H7 (cell line): Measurements from ENCODE around the genes INSR, TEX45, TIMM44 and MYO1F.

- RAMPAGE, long total RNA, result no peak
These were observed 338 bp downstream of the ZNF557 start for GRCh38 chr19:7069809-7070272.

DNA sequence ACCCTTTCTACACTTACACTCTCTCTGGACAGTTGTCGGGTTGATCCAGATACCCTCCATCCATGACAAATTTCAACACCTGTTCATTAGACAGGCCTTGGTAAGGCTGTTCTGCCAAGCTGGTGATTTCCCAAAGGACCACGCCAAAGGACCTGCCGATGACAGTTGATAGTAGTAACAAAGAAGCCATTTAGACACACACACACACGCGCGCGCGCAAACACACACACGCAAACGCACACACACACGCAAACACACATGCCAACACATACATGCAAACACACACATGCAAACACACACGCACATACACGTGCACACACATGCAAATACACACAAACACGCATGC is 49.9 kb downstream of the ZNF557 start:
- RAMPAGE, long total RNA, result no peak

DNA sequence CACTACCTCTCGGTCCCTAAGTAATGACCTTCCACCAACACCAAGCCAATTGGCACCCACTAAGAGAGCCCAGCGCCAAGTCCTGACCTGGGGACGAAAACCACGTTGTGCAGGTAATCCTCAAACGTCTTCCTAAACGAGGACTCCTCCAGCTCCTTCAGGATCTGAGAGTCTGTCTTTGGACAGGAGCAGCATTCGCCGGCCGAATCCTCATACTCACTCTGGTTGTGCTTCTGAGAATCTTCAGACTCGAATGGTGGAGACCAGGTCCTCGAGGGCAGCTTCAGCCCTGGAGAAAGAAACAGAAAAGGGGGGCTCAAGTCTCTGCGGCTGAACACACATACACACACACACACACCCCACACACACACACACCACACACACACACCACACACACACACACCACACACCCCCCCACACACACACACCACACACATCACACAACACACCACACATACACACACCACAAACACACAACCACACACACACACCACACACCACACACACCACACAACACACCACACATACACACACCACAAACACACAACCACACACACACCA is 83.2 kb downstream of the ZNF557 start:
- RAMPAGE, long total RNA, result no peak

DNA sequence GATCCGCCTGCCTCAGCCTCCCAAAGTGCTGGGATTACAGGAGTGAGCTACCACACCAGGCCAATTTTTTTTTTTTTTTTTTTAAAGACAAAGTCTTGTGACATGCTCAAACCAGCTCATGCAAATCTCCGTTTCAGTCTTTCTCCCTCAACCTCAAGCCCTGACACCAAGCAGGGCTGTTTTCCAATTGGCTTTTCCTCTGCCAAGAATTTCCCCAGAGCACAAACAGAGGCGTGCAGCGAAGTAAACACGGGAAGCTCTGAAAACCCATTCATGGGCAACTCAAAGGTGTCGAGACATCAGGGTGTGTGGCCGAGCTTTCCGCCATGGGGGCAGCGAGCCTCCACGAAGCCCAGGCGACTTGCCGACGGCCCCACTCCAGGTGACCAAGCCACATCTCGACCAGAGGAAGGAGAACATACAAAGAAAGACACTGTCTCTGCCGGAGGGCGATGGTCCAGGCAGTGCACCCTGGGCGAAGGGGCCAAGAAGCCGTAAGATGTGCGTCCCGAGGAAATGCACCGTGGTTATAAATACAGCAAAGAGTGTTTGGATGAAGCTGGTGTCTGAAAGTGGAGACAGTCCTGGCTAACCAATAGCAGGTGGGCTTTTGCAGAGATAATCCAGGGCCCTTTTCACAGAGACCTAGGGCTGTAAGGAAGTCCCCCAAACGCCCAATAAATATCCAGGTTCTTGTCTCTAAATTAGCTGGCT is 69.9 kb downstream of the INSR start:
- RAMPAGE, long total RNA, result no peak

DNA sequence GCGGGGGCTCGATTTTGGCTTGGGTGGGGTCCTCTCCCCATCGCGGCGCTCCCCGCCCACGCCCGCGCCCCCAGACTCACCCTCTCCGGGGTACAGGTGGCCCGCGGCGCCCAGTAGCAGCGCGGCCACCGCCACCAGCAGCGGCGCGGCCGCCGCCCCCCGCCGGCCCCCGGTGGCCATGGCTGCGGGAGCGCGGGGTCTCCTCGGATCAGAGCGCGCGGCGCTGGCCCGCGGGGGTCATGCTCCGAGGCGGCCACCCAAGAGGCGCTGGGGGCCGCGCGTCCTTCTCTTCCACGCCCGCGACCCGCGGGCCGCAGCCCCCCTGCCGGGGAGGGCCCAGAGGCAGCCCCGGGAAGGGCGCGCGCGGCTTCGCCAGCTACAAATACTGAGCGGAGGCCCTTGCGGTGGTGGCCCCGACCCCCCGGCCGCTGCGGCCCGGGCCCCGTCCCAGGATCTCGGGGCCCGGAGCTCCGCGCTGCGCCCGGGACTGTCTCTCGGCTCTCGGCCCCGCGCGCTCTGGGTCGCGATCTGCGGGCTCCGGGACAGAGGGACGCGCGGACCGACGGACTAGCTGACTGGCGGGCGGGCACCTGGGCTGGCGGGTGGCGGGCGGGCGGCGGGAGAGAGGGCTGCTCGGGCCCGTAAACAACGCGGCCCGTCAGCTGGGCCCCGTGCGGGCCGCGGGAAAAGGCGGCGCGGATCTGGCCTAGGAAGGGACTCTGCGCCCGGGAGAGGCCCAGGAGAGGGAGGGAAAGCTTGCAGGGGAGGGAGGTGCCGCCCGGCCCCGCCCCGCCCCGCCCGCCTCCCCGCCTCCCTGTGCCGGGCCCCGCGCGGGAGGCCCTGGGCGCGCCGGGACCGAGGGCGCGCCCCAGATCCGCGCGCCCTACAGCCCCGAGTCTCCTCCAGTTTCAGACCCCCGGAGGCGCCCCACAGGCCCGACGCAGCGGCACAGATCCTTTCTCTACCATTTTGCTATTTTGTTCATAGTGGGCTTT is at the start of gene INSR:
Gene INSR (minus strand): TSS at position 703 of the 995 bp plus-strand sequence.
- RAMPAGE, long total RNA, result no peak

DNA sequence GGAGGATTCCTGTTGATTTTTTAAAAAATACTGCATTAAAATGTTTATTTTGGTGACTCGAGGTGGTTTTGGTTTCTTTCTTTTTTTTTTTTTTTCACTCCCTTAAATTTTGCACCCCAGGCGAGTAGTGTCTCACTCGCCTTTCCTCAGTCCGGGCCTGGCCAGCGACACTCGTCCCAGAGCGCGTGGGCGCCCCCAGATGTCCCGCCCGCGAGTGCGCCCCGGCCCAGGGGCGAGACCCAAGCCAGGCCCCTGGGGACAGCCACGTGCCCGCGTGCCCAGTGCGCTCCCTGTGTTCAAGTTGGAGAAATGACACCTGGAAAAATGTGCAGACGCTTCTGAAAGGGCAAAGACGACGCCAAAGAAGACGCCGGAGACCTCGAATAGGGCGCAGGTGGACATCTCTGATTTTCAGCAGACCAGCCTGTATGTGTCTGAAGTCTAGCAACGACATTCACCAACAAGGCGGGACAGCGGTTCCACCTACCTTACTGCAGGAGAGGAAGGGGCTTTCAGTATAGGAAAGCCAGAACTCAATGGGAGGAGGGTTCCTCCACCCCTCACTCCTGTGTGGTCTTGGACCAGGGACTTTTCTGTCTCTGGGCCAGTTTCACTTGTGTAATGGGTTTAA is 608 bp upstream of the INSR start:
- RAMPAGE, long total RNA, result no peak

GRCh38 chr19:7497352-7497719 is at the start of gene TEX45:
TSS of gene TEX45 (plus strand) at chr19:7497548.
- RAMPAGE, long total RNA, result no peak

DNA sequence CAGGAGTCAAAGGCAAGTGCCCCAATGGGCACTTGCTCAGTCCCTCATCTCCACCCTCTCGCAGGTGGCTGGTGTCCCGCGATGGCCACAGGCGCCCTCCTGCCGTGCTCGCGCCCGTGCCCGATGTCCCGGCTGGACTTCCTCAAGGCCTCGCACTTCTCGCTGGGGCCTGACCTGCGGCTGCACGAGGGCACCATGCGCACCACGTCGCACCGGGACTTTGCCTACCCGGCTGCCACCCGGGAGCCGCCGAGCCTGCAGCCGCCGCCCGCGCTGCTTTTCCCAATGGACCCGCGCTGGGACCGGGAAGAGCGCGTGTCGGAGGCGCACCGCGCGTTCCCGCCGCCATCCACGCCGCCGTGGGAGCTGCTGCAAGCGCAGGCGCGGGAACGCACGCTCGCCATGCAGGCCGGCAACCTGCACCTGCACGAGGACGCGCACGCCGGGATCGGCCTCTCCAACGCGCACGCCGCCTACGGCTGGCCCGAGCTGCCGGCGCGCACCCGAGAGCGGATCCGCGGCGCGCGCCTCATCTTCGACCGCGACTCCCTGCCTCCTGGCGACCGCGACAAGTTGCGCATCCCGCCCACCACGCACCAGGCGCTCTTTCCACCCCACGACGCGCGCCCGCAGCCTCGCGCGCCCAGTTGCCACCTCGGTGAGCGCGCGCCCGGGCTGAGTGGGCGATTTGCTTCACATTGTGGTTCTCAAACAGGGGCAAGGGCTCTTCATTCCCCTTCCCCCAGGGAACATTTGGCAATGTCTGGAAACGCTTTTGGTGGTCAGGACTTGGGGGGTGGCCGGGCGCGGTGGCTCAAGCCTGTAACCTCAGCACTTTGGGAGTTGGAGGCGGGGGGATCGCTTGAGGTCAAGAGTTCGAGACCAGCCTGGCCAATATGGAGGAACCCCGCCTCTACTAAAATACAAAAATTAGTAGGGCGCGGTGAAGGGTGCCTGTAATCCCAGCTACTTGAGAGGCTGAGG is 3.7 kb downstream of the TEX45 start:
- RAMPAGE, long total RNA, result no peak

DNA sequence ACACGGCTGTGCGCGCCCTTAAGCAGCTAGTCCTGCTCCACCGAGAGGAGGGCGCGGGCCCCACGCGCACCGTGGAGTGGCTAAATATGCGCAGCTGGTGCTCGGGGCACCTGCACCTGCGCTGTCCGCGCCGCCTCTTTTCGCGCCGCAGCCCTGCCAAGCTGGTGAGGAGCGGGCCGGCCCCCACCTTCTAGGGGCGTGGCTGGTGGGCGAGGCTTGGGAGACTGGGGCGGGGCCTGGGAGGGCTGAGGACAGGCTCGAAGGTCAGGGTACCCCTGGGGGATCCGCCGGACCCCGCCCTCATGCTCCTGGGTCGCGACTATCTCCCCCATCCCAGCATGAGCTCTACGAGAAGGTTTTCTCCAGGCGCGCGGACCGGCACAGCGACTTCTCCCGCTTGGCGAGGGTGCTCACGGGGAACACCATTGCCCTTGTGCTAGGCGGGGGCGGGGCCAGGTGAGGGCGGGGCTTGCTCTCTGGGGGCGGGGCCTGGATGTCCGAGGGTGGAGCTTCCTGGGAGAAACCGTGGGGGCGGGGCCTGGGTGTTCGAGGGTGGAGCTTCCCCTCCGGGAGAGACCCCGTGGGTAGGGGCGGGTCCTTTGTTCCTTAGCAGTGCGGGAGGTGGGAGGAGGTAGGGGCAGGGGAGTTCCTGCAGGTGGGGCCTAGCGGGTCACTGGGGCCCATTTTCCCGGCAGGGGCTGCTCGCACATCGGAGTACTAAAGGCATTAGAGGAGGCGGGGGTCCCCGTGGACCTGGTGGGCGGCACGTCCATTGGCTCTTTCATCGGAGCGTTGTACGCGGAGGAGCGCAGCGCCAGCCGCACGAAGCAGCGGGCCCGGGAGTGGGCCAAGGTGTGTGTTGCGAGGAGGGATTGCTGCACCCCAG is 19.6 kb downstream of the PNPLA6 start:
- RAMPAGE, long total RNA, result no peak

DNA sequence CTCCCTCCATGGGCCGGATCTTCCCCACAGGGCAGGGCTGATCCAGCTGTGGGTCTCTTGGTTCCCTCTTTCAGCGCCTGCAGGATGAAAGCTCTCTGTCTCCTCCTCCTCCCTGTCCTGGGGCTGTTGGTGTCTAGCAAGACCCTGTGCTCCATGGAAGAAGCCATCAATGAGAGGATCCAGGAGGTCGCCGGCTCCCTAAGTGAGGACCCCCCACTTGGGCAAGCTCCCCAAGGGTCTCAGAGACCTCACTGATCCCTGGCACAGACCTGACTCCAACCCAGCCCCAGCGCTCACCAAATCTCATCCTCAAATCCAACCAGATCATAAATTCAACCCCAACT is 366 bp downstream of the RETN start:
- RAMPAGE, long total RNA, result no peak

DNA sequence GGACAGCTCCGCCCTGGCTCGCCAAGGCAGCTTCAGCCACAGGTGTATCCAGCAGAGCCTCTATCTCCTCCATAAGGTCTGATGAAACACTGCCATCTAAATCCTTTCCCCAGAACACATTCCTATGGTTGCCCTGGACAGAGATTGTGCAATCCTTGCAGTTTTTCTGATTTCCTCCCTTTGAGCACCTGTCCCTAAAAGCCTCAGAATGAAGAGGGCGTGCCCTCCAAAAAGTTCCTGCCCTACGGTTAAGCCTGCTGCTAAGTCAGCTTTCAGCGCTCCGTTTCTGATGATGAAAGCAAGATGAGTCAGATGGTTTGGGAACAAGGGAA is 21.0 kb downstream of the CLEC4M start:
- RAMPAGE, long total RNA, result no peak

- RAMPAGE, long total RNA, result no peak
These were observed 3.4 kb downstream of the PRR36 start for GRCh38 chr19:7870760-7871259.

GRCh38 chr19:7943177-7943905 is at the start of gene TIMM44:
TSS of gene TIMM44 (minus strand) at chr19:7943666.
- RAMPAGE, long total RNA, result start-site peak on the minus strand at chr19:7943654-7943675, 272 reads

DNA sequence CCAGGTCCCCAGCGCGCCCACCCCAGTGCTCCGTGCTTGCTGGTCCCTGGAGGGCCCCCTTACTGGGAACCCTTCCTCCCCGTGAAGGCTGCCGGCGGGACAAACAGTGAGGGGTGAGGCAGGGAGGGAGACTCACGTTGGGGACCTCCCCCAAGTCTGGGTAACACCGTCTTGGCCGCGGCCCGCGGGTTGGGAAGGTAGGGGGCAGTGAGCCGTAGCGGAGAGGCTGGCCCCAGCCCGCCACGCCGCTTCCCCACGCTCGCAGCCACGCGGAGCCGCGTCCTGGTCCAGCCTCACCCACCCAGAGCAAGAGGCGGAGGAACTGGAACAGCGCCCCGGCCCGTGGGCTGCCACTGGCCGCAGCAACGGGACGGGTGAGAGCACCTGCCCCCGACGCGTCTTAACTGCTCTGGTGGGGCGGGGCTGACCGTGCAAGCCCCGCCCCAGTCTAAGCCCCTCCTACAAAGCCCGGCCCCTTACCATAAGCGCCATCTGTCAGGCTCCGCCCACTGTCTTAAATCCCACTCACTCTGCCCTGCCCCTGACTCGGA is 2.3 kb upstream of the CCL25 start:
- RAMPAGE, long total RNA, result no peak

DNA sequence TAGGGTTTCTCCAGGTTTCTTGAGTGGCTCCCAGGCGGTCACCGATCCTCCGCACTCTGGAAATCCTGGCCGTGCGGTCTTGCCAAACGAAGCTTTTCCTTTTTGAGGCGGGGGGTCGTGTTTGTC is 991 bp downstream of the RPS28 start:
- RAMPAGE, long total RNA, result no peak

- RAMPAGE, long total RNA, result no peak
These were observed 502 bp downstream of the RAB11B start for GRCh38 chr19:8390563-8391161.

GRCh38 chr19:8394789-8395296 is 4.7 kb downstream of the RAB11B start:
- RAMPAGE, long total RNA, result no peak

- RAMPAGE, long total RNA, result no peak
These were observed at the start of gene MYO1F for GRCh38 chr19:8577123-8577838. TSS of gene MYO1F (minus strand) at chr19:8577442.

GRCh38 chr19:8638170-8638708 is 7.8 kb downstream of the NFILZ start:
- RAMPAGE, long total RNA, result no peak

- RAMPAGE, long total RNA, result no peak
These were observed 10.7 kb downstream of the NFILZ start for GRCh38 chr19:8641208-8641429.